H7 (cell line): ENCODE data around the genes PCSK9 and JUN.

- RAMPAGE, long total RNA, result no peak
Measured at GRCh38 chr1:55038990-55039994, at the start of gene PCSK9. Gene PCSK9, plus strand, starts transcription at chr1:55039548.

DNA sequence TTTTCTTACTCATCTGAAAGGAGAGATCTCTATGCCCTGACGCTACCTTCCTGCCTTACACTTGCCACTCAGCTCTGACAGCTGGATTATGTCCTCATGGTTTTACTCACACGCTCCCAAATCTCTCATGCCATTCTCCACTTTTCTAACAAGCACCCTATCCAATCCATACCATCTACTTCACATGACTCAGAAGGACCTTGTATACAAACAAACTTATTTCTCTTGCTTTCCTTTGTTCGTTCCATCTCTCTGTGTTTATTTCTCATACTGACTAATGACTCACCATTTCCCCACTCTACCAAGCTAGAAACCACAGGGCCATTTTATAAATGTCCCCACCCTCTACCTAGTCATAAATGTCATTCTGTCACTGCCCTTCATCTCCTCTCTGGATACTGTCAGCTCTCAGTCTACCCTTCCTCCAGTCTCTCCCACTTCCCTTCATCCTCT is 87.3 kb downstream of the USP24 start:
- RAMPAGE, long total RNA, result no peak

GRCh38 chr1:55151013-55151587 is 64.1 kb downstream of the USP24 start:
- RAMPAGE, long total RNA, result no peak

DNA sequence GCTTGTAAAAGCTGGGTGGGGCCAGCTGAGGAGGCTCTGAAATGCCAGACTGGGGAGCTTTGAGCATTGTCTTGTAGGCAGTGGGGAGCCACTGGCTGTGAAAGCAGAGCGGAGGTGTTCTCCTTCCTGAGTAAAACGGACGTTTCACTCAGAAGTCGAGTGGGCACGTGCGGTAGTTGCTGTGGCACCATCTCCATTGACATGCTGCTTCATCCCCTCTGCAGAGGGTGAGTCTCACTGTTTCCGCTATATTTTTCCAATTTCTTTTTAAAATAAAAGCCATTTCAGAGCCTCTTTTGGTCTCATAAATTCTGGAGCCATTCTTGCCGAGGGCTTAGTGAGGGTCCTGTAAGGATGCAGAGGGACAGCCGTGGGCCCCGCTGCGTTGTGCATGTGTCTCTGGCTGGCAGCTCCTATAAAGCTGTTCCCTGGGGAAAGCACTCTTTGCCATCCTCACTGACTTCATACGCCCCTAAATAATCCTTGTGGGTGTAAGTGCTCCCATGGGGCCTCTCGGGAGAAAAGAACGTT is 72.8 kb upstream of the USP24 start:
- RAMPAGE, long total RNA, result no peak

GRCh38 chr1:55429305-55429644 is 214.1 kb upstream of the USP24 start:
- RAMPAGE, long total RNA, result no peak

DNA sequence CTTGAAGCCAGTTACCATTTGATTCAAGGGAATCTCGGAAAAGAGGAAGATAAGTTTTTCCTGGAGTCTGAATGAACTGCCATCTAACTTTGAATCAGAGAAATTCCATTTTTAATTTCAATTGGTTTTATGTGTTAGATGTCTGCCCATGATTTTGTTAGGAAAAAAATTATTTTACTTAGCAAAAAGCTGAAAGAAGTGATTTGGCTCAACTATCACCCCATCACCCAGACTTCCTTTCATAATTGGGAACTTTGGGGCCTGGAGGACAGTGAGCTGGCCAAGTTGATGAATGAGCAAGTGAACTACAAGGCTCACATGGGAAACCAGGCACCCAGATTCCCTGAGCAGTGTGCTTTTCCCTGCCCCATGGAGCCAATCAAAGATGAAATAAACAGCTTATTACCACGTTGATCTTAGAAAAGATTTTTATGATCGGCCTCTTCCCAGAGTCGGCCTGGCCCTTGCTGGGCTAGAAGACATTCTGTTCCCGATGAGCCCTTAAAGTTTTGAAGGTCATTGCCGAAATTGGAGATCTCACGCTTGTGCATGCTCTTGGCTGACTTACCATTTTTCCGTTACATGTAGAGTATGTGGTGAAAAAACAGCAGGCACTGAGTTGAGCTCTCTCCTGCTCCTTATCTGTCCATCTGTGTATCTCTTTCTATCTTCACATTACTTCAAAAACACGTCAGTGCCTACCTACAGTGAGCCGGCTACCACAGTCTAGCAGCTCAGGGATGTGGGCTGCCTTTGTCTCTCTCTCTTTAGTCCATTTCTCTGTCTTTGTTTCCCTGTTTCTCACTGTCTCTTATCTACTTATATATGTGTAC is 248.6 kb upstream of the USP24 start:
- RAMPAGE, long total RNA, result no peak

- RAMPAGE, long total RNA, result no peak
Measured at GRCh38 chr1:55833366-55833755, 618.2 kb upstream of the USP24 start.

DNA sequence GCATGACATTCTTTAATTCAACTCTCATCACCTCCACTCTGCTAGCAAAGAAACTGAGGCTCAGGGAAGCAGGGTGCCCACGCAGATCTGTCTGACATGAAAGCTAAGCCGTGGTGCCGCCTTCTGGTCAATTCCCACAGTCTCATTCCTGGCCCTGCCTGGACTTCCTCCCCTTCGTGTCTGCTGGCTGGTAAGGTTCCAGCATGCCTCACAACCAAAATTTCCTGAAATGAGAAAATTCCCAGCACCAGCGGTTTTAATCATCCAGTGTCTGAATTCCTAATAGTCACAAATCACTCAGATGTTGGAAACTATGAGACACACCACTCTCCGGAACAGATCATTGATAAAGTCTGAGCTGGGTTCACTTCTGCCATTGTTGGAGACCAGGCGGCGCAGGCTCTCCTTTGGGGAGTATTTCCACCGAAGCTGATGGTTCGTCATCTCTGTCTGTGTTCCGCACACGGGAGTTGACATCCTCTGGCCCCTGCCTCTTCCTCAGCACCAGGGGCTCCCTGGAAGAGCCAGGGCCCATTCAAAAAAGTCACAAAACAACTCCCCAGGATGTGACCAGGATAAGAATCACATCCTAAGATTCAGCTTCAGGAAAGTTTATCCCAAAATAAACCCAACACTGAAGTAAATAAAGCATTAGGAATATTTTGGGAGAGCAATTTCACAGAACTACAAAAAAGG is 167.7 kb downstream of the PLPP3 start:
- RAMPAGE, long total RNA, result no peak

- RAMPAGE, long total RNA, result no peak
Measured at GRCh38 chr1:56414536-56415305, 164.6 kb downstream of the PLPP3 start.

GRCh38 chr1:56424784-56425305 is 154.5 kb downstream of the PLPP3 start:
- RAMPAGE, long total RNA, result no peak

- RAMPAGE, long total RNA, result no peak
Measured at GRCh38 chr1:56436870-56437242, 142.5 kb downstream of the PLPP3 start.

GRCh38 chr1:56451362-56452036 is 127.9 kb downstream of the PLPP3 start:
- RAMPAGE, long total RNA, result no peak

DNA sequence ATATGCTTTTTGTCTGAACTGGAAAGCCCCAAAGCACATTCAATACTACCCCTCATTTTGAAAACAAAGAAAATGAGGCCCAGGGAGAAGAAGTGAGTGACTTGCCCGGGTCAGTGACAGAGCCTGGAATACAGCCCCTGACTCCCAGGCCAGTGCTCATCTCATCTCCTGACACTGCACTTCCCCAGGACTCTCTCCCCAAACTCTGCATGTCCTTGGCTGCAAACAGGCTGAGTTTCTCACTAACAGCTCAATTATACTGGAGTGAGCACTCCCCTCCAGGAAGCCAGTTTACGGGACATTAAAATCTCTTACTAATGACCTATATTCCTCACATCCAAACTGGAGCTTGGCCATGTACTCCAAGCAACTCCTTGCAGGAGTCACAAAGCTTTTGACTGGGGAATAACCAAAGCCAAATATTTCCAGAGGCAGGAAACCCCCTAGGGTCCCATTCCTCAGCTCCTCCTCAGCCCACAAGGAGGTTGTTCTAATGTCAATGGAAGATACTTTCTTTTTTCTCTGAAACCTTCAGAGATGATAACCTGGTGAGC is 127.2 kb downstream of the PLPP3 start:
- RAMPAGE, long total RNA, result no peak

GRCh38 chr1:56559696-56560272 is 19.6 kb downstream of the PLPP3 start:
- RAMPAGE, long total RNA, result no peak

DNA sequence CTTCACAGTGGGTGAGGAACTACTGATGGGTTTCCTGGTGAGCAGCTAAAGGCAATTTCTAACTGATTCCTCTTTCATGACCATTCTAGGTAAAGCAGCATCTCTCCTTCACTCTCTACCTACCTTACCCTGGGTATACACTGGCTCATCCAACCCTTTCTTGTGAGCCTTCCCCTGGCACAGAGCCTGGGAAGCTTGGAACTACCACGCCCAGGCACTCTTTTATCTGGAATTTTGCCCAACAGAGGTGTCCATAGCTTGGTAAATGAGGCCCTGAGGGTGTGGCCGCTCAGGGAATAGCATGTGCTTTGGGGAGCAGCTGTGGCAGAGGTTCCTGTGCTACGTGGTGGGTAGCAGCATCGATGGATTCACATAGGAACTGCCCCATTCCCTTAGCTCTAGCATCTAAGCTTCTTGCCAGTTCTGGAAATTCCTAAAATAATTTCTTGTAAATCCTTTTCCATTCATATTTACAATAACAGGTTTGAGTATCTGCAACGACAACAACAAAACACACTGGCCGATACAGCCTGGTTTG is 21.8 kb downstream of the FYB2 start:
- RAMPAGE, long total RNA, result no peak

- RAMPAGE, long total RNA, result no peak
Measured at GRCh38 chr1:56907748-56908917, 53.5 kb downstream of the C8A start.

GRCh38 chr1:56963298-56964290 is 2.2 kb downstream of the C8B start:
- RAMPAGE, long total RNA, result no peak

GRCh38 chr1:57230633-57231136 is 193.2 kb downstream of the DAB1 start:
- RAMPAGE, long total RNA, result no peak

DNA sequence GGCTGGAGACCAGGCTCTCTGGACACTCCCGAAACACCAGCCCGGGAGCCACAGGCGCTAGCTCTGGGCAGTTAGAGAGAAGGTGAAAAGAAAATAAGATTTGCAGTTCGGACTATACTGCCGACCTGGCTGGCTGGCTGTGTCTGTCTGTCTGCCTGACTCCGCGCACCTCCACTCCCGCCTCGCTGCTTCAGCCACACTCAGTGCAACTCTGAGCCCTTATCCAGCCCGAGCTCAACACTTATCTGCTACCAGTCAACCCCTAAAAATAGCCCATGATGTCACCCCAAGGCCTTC is at the start of gene JUN:
JUN (minus strand) TSS at position 217 of the 297 bp plus-strand sequence.
- RAMPAGE, long total RNA, result start-site peak on the minus strand centred at position 213 of the sequence, 13 bp wide, 21 reads

DNA sequence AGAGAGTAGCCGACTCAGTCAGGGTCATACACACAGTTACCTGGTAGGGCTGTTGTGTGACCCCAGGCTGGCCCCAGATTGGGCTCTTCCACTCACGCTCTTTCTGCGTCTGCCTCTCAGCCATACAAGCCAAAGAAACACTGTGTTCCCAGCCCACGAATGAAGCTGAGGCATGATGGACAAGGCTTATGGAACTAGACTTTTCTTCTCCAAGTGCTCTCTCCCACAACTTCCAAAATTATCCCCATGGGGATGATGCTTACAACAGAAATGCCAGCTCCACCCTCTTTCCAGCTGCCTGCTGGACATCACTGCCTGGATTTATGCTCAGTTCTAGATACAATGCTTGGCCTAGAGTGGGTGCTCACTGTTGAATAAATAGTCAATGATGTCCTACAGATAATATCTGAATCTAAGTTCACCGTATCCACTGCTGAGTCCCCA is 102.8 kb upstream of the JUN start:
- RAMPAGE, long total RNA, result no peak